ENCODE measurements around the gene VEGFC.

GRCh38 chr4:173370110-173370772 lies 513 bp upstream of the SAP30 start:
- RRBS, result no CpG with 5 or more reads among the region's 29 CpGs

- RRBS, result no CpG with 5 or more reads among the region's 11 CpGs
Measured at GRCh38 chr4:173521451-173521802, 8.6 kb downstream of the HAND2 start.

DNA sequence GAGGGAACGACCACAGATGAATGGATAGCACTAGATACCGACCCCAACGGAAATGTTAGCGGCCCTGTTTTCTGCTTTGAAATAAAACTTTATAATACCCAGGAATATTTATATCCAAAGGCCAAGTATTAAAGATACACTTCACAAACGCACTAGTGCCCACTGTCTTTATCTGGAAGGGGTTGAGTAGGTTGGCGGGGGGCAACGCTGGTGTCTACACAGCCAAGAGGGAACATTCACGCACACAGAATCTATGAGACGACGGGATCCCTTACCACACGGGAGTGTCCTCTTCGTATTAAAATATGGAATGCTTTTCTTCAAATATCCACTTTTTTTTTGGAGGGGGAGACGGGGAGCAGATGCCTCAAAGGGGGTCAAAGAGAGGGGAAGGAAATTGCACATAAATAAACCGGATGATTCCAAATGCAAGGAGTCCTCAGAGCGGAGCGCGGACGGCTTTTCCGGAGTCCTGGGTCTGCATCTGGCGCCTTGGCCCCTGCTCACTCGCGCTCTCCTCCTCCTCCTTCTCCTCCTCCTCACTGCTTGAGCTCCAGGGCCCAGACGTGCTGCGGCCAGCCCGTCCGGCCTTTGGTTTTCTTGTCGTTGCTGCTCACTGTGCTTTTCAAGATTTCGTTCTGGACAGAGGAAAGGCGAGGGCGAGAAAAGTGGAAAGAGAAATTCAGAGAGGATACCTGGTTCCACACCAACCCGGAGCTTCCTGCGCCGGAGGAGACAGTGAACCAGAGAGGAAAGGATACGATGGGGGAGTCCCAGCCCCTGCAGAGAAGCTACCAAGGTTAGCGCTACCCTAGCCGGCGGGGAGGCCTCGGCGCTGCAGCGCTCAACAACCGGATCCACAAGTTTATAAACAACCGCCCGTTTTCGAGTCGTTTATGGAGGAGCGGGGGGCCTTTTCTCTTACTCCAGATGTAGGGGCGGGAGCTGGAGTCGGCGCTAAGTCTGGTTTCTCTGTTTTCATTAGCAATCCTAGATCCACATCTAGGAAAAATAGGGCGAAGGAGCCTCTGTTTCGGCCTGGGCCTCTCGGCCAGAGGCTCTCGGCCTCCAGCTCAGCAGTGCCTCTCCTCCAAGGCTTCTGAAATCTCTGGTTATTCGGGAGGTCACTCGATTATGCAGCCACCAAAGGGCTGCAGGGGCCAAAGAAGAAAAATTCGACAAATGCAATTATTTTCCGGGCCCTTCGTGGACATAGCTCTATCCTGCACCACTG lies 2.9 kb downstream of the HAND2 start:
- RRBS, result 48% methylated on average over 14 of the region's 58 CpGs

DNA sequence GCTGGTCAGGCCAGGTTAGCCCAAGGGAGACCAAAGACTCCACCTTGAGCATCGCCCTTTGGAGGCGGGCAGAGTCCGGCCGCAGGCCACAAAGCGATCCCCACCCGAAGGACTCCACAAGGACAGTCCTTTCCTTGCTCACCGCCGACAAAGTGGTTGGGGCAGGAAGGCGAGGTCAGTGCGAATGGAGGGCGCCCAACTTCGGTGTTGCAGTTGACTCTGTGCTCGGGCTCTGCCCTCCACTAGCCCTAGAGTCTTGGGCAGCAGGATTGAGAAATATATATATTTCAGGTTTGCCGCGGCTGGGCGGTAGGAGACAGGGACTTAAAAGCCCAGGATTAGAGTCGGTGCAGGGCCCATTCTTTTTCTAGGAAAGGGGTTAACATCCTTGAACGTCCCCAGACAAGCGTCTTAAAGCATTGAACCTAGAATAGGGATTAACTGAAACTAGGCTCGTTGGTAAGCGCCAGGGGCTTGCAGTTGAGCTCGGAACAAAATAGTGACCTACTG lies 1.6 kb upstream of the HAND2 start:
- RRBS, result no CpG with 5 or more reads among the region's 22 CpGs

GRCh38 chr4:173698685-173699374 lies 168.8 kb upstream of the HAND2 start:
- RRBS, result no CpG with 5 or more reads among the region's 9 CpGs

- RRBS, result no CpG with 5 or more reads among the region's 5 CpGs
Measured at GRCh38 chr4:175412137-175412666, 399.9 kb downstream of the GPM6A start.

GRCh38 chr4:176000928-176001717 lies 64.5 kb upstream of the WDR17 start:
- RRBS, result no CpG with 5 or more reads among the region's 30 CpGs

GRCh38 chr4:176788872-176789357 lies 3.8 kb downstream of the VEGFC start:
- RRBS, result no CpG with 5 or more reads among the region's 7 CpGs

GRCh38 chr4:176792088-176792683 lies 536 bp downstream of the VEGFC start:
- RRBS, result 22% methylated on average over 33 of the region's 77 CpGs

DNA sequence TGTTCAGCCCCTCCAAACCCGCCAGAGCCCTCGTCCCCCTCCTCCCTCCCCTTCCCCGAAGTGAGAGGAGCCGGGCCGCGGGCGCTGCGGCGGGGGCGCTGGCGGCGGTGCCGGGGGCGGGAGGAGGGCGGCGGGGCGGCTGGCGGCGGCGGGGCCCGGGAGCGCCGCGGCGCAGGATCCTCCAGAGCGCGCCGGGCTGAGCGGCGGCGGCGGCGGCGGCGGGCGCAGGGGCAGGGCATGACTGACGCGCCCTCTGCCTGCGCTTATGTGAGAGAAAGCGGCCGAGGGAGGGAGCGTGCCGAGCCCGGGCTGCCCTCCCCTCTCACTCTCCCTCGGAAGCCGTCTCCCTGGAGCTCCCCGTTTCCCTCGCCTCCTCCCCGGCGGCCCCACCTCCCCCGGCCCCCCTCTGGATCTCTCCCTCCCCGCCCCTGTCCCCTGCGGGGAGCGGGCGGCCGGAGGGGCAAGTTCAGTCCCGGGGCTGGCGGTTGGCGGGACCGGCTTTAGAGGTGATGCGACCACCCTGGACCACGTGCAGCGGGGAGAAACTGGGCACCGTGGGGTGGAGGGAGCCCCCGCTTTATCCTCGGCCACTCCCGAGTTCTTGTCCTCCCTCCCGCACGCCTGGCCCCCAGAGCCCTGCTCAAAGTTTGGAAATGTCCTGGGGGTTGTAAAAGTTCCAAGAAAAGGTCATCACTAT lies at the start of gene VEGFC:
Gene VEGFC (minus strand): TSS at position 239 of the 697 bp plus-strand sequence.
- RRBS, result 6% methylated on average over 47 of the region's 69 CpGs

- RRBS, result no CpG with 5 or more reads among the region's 10 CpGs
Measured at GRCh38 chr4:178037852-178038198, 595.6 kb upstream of the AGA start.

- RRBS, result no CpG with 5 or more reads among the region's 2 CpGs
Measured at GRCh38 chr4:179694749-179694995, 2252.4 kb upstream of the AGA start.

- RRBS, result no CpG with 5 or more reads among the region's 2 CpGs
Measured at GRCh38 chr4:181770506-181770835, 472.7 kb upstream of the TENM3 start.

GRCh38 chr4:182141395-182141743 lies 101.8 kb upstream of the TENM3 start:
- RRBS, result no CpG with 5 or more reads among the region's 13 CpGs

GRCh38 chr4:182212089-182212630 lies 31.0 kb upstream of the TENM3 start:
- RRBS, result no CpG with 5 or more reads among the region's 9 CpGs

DNA sequence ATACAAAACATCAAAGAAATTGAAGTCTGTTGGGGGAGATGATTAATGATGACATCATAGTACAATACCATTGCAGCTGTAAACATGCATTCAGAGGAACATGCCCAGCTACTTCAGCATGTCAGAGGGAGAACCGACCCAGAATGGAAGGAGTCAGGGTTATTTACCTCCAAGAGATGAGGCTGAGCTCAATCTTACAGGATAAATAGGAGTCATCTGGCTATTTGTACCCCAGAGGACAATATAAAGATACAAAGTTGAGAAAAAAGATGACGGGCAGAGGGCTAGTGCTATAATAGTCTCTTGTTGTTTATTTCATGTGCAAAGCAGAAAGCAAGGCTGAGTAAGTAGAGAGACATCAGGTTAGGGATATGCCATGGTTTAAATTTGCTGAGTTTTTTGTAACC lies 290.9 kb downstream of the TENM3 start:
- RRBS, result no CpG with 5 or more reads among the region's 2 CpGs

DNA sequence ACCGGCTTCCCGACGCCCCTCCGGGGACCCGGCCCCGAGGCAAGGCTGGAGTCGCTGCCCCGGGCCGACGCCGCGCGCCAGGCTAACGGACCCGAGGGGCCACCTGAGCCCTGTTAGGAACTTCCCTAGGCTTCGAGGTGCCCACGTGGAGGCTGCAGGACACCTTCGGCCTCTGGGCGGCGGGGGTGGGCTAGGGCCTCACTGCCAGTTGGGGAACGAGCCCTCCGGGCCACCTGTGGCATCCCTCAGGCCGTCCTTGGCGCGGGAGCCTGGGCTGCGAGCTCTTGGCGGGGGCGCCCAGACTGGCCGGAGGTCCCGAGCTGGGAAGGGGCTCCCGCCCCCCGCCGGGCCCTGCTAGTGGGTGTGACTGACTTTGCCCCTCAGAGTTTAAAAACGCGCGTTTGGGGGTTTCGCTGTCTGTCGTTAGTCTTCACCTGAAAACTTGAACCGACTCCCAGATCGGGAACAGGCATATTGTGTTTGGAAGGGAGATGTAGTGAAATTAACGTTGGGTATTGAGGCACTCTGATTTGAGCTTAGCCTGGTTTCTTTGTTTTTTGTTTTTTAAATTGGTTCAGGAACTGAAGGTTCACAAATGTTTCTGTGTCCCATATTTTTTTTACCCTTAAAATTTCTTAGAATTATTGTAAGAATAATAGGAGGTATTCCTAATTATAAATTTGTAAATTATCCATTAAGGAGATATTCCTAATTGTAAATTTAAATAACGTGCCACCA lies 916 bp downstream of the WWC2 start:
- RRBS, result 29% methylated on average over 8 of the region's 42 CpGs

DNA sequence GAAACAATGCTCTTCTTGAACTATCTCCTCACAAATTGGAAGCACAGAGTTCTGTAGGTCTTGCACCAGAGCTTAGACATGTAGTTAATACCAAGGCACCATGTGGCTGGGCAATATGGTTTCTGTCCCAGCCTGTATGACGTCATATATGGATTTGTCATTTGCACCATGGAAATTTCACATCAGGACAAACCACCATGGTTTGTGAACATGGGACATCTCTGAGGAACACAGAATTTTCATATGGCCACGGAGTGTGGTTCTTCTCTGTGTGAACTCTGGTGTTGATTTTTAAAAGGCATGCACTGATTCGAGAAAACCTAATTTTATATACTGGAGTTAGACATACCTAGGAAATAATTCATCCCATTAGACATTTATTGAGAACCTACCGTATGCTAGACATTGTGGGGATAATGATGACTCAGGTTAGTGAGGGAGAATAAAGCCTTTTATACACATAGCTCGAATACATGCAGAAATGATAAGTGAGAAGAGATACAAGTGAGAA lies 67.9 kb downstream of the WWC2 start:
- RRBS, result no CpG with 5 or more reads among the region's 5 CpGs

DNA sequence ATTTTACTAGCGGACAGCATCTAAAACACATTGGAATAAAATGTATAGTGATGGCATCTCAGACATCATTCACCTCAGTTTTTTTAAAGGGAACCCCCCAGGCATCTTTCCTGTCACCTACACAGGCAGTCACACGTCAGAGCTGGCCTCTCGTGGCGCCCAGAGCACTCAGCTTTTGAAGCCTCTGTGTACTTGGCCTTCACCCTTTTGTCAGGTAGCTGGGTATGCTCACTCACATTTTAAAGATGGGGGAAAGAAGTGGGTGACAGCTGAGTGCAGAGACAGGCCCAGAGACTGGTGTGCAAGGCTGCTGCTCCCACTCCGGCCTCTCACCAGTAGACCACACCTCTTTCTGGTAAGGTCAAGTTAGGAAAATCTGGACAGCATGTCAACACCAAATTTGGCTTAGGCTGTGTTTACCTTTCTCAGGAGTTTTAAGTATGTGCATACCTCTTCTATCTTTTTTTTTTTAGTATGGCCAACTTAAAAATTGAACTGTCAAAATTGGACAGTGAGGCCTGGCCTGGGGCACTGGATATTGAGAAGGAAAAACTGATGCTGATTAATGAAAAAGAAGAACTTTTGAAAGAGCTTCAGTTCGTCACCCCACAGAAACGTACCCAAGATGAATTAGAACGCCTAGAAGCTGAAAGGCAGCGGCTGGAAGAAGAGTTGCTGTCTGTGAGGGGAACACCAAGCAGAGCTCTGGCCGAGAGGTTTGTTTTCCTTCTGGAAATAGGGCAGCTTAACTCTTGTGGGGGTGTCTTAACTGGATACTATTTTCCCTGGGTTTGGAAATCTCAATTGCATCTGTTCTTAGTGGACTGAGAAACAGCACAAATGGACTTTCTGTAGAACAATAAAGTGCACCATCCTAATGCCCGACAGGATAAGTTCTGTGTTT lies 66.5 kb downstream of the CLDN22 start:
- RRBS, result no CpG with 5 or more reads among the region's 11 CpGs

GRCh38 chr4:183540853-183542040 lies 36.4 kb downstream of the ING2 start:
- RRBS, result no CpG with 5 or more reads among the region's 22 CpGs

Measured in GM06990 (cell line).